Occipital lobe (tissue), 2 donors: ENCODE measurements around a stretch of chr20.

- RAMPAGE, long total RNA = no peak
Measured at GRCh38 chr20:48753896-48754657, 73.7 kb downstream of the PREX1 start.

GRCh38 chr20:48770606-48771001, 57.2 kb downstream of the PREX1 start:
- RAMPAGE, long total RNA = no peak

DNA sequence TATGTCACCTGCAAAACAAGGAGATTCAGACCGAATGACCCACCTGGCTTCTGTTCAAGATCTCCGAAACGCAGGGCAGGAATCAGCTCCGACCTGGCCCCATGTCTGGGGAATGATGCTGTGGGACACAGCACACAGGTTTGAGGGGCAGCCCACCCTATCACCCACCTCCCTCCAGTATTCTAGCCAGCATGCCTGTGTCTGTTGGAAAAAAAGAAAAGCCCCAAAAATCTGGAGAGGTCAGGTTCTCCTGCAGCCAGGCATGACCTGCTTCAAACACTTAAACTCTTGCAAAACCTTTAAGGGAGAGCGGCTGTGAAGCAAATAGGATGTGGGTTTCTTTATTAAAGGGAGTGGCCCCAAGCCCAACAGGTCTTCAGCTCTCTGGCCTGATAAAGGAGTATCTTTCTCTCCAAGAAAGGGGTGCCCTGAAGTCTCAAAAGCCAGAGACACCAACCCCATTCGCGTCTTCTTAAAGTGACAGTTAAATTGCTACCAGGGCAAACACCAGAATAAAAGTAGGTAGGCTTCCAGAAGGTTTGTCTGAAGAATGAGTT, 6.4 kb downstream of the PREX1 start:
- RAMPAGE, long total RNA = no peak

DNA sequence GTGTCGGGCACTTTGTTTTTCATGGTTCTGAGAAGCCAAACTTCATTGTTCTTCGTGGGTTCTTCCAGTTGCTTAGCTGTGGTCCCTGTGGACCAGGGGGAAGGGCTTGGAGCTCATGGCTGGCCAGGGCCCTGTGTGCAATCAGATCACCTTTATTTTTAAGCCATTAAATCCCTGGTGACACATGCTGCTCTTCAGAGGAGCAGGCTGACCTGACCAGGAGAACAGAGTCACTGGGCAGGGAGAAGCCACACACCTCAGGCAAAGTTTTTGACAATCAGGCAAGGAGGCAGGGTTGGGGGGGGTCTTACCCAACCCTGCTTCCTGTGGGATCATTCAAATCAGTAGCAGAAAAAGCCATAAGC, 36.9 kb upstream of the PREX1 start:
- RAMPAGE, long total RNA = no peak

DNA sequence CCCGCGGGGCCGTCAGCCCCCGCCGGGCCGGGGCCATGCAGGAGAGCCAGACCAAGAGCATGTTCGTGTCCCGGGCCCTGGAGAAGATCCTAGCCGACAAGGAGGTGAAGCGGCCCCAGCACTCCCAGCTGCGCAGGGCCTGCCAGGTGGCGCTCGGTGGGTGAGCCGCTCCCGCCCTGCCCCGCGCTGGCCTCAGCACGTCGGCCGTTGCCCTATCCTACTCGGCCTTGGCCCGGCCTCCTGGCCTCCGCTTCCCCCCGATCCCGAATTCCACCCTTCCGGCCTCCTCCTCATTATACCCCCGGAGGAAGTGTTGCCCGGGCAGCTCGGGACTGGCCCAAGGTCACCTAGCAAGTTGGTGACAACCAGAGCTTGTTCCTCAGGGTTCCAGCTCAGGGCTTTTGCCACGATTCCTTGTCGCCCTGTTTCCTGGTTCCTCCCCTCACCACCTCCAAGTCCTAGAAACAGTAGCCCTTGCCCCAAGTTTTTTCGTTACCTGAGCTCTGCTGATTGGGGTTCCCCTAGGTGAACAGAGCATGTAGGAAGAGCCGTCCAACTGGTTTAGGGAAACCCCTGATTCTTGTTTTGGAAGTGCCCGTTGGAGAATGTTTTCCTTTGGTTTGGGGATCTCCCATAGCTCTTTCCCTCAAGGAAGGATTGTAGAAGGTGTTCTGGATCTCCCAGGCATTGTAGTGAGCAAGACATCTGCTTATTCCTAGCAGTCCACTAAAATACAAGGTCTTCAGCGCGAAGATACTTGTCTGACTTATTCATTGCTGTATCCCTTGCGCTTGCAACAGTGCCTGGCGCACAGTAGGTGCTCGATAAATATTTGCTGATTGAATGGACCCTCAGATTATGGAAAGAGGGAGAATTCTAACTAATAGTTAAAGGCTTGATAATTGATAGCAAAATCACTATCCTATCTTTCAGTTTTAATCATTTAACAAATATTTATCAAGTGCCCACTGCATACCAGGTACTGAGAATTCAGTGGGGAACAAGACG, 648 bp downstream of the ARFGEF2 start:
- RAMPAGE, long total RNA = no peak

DNA sequence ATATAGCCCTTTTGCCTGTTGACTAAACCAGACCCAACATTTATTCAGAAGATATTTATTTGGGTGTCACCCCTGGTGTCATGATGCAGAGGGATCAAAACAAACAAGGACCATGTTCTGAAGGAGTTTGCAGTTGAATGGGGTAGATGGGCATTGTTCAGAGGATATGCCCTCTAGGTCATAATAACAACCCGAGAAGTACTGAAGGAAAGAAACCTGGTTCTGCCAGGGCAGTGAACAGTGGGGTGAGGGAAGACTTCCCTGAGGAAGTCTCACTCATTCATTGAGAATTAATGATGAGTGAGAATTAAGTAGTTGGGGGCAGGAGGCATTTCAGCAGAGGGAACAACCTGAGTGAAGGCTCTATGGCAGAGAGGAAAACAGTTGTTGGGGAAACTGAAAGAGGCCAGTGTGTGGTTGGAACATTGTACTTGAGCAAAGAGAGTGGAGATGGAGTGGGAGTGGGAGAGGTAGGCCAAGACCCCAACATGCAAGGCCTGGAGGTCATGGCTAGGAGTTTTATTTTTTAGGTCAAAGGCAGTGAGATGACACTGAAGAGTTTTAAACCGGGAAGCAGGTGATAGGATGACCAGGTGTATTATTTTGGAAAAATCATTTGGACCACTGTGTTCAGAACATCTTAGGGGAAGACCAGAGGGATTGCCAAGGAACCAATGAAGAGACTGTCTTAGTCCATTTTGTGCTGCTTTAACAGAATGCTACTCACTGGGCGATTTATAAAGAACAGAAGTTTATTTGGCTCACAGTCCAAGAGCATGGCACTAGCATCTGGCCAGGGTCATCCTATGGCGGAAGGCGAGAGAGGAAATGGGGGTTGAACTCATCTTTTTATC, 8.1 kb downstream of the ARFGEF2 start:
- RAMPAGE, long total RNA = no peak

GRCh38 chr20:48945864-48946433, 24.4 kb downstream of the ARFGEF2 start:
- RAMPAGE, long total RNA = no peak

DNA sequence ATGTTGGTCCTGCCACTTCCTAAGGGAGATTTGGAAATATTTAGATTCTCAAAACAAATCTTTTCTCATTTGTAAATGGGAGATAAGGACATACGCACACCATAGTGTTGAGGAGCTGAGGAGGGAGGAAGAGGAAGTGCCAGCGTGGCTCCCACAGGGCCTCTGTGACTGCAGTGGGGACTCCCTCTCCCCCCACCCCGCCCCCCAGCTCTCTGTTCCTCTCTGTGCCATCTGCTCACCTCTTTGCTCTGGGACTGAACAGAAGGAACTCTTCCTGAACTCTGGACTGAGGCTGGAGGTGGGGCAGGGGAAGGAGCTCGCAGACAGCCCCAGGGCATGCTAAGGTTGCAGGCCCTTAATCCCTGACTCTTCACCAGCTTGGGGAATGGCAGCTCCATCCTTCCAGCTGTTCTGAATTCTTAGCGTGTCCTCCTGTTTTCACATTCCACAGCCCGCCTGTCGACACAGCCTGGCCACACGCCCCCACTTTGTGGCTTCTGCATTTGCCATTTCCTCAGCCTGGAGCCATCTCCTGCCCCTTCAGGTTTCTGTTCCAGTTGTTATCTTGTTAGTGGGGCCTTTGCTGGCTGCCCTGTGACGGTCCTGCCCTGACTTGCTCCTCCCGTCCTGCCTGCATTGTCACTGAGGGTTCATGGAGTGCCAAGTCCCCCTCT, 11.5 kb downstream of the DDX27 start:
- RAMPAGE, long total RNA = no peak

DNA sequence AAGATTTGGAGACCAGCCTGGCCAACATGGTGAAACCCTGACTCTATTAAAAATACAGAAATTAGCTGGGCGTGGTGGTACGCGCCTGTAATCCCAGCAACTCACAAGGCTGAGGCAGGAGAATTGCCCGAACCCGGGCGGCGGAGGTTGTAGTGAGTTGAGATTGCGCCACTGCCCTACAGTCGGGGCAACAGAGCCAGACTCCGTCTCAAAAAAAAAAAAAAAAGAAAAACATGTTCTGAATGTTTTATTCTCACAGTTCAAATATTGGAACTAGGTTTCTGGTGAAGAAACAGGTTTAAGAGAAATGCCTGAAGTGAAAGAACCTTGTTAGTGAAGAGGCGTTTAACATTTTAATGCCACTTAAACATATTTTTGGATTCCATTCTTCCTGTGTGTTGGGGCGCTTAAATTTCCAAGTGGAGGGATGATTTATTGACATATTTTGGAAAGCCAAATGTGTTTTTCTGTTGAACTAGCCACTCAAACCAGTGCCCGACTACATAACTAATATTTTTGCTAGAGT, 1.6 kb upstream of the ZNFX1 start:
- RAMPAGE, long total RNA = no peak

- RAMPAGE, long total RNA = no peak
Measured at GRCh38 chr20:49281042-49282172, 3.5 kb upstream of the ZNFX1 start.

- RAMPAGE, long total RNA = no peak
Measured at GRCh38 chr20:49306964-49307199, 29.0 kb upstream of the ZNFX1 start.

DNA sequence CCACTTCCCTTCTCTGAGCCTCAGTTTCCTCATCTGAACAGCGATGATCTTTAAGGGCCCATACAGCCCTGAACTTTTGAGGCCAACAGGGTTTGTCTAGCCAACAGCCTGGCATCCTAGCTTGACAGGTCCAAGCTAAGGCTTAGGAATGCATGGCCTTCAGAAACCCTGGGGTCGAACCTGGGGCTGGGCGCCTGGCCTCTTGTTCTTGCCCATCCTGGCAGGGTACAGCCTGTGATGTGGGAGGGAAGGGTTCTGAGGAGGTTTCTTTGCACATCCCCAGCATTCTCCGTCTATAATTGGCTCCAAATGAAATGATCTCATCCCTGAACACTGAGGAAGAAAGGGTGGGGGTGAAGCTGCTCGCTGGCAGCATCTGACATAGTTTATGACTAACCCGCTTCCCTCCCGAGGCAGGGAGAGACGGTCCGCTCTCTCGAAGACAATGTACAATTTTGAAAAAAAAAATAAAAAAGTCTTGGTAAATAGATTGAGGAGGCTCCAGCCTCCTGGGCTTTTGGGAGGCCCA, 67.1 kb upstream of the ZNFX1 start:
- RAMPAGE, long total RNA = no peak

DNA sequence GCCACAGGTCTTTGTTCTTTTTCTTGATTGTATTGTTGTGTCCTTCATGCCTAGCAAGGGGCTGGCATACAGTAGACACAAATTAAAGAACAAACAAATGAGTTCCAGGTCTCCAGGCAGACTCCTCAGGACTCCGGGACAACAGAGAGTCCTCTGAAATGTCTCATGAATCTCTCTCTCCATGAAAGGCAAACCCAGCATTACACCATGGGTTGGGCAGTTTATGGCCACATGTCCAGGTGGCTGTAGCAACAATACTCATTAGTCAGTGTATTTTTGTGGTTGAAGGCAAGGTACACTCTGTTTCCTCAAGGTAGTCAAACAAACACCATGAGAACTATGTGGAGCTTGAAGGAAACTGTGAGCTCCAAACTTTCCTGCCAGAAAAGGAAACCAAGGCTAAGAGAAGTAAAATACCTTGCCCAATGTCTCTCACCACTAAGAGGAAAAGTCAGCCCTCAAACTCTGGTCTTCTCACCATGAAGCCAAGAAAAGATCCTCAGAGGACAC, 62.2 kb downstream of the KCNB1 start:
- RAMPAGE, long total RNA = no peak

- RAMPAGE, long total RNA = no peak
Measured at GRCh38 chr20:49567157-49567794, 661 bp downstream of the PTGIS start.

GRCh38 chr20:49620300-49620781, 52.4 kb upstream of the PTGIS start:
- RAMPAGE, long total RNA = no peak

DNA sequence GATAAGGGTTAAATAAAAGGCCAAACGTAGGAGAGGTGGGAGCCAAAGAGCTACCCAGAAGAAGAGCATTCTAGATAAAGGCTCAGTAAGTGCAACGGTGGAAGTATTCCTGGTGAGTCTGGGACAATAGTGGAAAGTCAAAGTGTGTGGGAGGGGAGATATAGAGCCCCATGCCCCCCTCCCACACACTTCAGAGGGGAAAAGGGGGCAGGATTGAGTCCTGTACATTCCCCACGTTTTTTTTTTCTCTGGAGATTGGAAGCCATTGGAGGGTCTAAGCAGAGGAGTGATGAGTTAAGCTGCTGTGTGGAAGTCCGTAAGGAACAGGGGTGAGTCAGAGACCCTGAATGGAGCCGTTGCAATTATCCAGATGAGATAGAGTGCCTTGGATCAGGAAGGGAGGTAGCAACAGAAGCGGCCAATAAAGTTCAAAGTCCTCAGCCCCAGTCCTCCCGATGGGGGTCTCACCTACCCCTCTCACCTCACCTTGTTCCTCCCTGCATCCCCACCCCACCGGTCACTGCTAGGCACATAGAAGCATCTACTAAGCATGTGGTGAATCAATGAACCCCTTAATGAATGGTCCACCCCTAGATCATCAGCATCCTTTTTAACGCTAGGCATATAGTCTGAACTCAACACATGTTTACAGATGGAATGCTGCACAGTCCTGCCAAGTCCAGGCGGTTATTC, 726 bp upstream of the SLC9A8 start:
- RAMPAGE, long total RNA = no peak

- RAMPAGE, long total RNA = no peak
Measured at GRCh38 chr20:49895516-49895916, 19.8 kb downstream of the SPATA2 start.

- RAMPAGE, long total RNA = no peak
Measured at GRCh38 chr20:49899323-49900143, 15.8 kb downstream of the SPATA2 start.

GRCh38 chr20:49928429-49928691, 7.8 kb upstream of the RNF114 start:
- RAMPAGE, long total RNA = no peak

- RAMPAGE, long total RNA = no peak
Measured at GRCh38 chr20:50003065-50003612, 20.4 kb downstream of the SNAI1 start.